Melanocyte of skin (primary cell): ENCODE measurements around a stretch of chr4.

GRCh38 chr4:139457300-139457868, 3.5 kb downstream of the RAB33B start:
- CAGE, long polyA plus RNA, 2 experiments = no peak in any of the 2 experiments

DNA sequence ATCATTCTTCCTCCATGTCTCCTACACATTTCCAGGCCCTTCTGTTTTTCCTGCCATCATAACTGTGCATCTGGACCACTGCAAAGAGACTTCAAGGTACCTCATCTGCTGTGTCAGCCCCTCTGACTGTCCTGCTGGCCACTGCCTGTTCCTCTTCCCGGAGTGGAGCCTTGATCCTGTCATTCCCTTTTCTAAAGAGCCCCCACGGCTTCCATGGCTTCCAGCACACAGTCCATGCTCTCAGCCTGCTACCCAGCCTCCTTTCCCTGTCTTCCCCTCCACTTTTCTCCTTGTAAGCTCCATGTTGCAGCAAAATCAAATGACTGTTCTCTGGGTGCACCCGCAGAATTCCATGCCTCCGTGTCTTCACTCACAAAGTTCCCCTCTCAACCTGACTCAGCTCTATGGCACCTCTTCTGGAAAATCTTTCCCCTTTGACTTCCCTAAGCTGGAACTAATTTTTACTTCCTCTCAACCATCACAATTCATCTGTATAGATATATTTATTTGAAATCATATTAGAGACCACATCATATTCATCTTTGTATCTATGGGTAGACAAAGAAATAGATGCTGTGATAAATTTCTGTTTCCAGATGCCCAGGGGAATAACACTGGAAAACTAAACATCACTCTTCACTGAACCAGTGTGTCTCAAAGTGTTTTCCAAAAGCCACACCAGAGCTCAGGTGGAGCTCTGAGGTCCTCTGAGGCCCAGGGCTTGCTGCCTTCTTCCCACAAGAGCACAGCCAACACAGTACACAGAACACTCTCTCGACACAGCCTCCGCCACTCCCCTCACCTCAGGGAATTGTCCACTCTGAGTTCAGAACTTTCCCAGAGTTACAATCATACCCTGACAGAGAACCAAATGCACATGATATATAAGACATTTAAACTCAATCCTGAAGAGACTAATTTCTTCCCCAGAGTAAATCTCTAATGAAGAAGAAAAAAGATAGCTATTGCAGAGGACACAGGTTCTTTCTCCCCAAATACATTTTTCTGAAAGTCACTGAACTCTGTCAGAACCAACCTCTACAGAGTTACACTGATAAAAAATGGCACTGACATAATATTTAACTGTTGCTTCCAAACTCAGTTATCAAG, 3.3 kb downstream of the SETD7 start:
- CAGE, long polyA plus RNA, 2 experiments = no peak in any of the 2 experiments

DNA sequence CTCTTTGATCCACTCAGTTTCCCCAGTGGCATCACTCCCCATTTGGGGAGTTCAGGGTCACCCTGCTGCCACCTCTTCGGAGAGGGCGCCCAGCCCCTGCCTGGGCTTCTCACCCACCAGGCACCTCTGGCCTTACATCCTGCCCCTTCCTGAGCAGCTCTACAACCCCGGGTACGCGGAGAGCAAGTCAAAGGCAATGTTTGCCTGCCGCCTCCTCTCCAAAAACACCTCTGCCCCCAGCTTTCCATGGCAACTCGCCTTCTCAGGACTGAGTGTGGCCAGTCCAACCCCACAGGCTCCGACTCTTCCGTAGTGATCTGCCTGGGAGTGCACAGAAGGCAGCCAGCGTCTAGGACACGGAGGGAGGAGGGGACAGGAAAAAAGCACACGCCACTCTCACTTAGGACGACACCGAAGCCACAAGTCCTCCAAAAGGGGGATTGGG, 51.8 kb downstream of the MGST2 start:
- CAGE, long polyA plus RNA, 2 experiments = no peak in any of the 2 experiments

DNA sequence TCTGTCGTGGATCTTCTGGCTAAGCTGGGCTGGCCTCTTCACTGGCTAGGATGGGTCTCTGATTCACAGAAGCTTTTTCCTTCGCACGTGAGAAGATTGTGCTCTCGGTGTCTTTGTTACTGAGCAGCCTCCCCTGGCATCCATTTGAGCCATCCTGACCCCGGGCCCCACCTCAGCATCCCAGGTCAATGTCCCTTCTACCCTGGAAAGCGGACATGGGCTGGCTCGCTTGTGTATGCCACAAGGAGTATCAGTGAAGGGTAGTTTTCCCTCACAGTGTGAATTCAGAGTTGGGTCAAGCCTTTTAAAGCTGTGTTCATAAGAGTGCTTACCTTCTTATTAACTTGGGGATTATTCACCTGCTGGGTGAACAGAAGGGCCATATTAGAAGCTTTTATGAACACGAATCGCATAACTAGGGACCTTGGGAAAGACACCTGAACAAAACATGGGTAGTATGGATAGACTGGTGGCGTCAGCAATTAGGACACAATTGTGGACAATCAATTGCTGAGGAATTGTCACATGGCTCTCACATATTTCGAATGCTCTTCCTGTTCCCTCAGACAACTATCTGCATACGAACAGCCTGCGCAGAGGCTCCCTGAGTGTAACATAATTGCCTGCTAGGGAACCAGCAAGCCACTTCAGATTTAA, 160.6 kb downstream of the MGST2 start:
- CAGE, long polyA plus RNA, 2 experiments = no peak in any of the 2 experiments

GRCh38 chr4:139857099-139857430, 191.4 kb downstream of the MGST2 start:
- CAGE, long polyA plus RNA, 2 experiments = no peak in any of the 2 experiments

DNA sequence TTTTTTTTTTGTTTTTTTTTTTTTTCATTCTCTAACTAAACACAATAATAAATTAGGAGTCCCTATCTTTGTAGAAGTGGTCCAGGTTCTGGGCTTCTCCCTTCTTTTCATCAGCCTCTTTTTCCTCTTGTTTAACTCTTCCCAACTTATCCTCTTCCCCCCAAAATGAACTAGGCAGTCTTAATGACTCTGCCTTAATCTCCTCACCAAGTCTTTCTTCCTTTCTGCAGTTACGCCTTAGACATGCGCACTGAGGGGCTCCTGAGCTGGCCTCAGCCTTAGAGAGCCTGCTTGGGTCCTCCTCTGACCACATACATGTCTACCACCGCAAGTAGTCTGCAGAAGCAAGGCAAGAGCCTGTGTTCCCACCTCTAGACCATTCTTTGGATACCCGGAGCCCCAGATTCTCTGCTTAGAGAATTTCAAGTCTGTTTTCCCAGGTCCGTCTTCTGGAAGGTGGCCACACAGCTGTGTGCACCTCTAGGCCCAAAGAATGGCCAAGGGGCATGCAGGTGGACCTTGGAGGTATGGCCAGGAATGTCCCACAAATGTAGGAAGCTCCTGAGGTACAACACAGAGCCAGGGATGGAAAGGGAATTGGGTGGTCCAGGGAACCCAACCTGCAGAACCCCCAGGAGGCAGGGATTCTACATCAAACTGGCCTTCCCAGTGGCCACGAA, 200.0 kb downstream of the MGST2 start:
- CAGE, long polyA plus RNA, 2 experiments = no peak in any of the 2 experiments

DNA sequence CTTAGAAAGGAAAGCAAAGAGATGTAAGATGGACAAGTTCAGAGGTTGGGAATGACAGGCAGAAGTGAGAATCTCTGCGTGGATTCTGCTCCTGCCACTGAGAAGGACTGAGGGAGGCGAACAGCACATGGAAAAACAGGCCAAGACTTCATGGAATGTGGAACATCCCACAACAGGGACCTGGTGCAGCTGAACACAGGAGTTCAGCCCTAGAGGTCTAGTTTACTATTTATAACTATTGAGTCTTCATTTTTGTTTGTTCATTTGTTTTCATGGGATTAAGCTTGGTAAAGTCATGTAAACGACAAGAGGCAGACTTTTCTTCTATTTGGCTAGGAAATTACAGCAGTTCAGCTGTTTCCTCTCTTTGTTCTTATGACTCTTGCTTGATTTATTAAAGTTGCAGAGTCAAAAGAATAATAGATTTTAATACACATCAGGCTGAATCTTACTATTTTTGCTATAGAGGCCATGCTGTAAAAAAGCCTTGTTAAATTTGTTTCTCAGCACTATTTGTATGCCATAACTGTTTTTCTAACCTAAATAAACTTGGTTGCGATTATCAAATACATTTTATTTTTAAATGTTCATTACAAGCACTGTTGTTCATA, 234.4 kb downstream of the MAML3 start:
- CAGE, long polyA plus RNA, 2 experiments = no peak in any of the 2 experiments

DNA sequence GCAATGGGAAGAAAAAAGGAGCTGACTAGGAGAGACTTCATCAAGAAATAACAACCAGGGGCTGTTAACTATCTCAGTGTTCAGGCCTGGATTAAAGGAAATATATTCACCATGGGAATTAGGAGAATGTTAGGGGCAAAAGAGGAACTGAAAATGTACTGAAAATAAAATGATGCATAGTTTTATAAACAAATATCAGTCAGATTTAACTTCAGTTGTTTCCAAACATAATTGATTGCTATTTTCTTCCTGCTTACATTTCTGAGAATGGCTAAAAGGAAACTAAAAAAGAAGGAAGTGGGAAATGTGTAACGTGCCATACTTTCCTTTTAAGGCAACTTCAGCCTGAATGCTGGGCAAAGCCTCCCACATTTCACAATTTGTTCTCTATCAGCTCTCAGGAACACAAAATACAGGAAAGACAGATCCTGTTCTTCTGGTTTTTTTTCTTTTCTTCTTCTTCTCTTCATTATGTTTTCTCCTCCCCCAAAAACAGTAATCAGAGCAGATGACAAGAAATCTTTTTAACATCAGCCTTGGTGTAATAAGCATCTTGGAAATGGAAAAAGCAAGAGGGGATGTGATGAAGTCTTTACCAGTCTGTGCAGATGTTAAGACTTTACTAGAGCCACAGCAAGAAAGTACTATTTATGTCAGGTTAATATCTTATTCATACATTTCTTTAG, 178.0 kb downstream of the MAML3 start:
- CAGE, long polyA plus RNA, 2 experiments = no peak in any of the 2 experiments

DNA sequence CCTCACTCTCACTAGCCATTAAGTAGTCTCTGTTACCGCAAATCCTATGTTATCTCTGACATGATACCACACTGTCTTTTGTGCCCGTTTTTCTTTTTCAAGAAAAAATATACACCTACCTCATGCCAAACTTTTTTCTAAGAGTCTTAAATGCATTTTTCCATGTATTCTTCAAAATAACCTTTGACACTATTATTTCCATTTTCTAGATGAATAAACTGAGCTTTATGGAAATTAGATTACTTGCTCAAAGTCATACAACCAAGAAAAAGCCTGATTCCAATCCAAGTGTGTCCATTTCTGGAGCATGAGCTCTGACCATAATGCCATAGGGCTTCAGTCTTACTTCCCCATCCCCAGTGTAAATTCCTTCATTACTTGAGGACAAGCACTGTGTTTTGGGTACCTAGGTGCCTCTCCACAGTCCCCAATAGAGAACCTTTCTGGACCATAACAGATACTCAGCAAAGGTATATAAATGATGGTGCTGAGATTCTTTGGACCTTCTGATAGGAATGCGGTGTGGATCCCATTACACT, 140.5 kb downstream of the MAML3 start:
- CAGE, long polyA plus RNA, 2 experiments = no peak in any of the 2 experiments

DNA sequence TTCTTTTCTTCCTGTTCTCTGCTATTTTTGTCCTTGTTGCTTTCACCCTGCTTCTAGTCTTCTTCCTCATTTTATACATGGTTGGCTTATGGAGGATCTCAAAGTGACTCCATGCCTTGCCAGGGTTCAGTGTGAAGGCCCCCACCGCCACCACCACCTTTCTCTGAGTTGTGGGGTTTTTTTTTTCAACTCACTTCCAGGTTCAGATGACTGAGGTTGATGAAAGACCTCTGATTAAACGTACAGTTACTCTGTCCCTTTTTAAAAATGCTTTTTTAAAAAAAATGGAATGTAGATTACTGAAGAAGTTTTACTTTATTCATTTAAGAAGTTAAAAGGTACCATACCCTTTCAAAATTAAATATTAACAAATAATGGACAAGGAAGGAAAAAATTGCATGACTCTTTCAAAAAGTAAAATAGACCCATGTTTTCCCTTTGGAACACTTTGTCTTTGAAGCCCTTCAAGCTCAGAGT, 96.2 kb downstream of the MAML3 start:
- CAGE, long polyA plus RNA, 2 experiments = no peak in any of the 2 experiments

GRCh38 chr4:140082205-140082768, 71.7 kb downstream of the MAML3 start:
- CAGE, long polyA plus RNA, 2 experiments = no peak in any of the 2 experiments

GRCh38 chr4:140621905-140623097, 53.5 kb upstream of the UCP1 start:
- CAGE, long polyA plus RNA, 2 experiments = start-site peak on the minus strand in 1 of 2 experiments, at chr4:140622156-140622163 at its widest, 14 to 319 reads per replicate

DNA sequence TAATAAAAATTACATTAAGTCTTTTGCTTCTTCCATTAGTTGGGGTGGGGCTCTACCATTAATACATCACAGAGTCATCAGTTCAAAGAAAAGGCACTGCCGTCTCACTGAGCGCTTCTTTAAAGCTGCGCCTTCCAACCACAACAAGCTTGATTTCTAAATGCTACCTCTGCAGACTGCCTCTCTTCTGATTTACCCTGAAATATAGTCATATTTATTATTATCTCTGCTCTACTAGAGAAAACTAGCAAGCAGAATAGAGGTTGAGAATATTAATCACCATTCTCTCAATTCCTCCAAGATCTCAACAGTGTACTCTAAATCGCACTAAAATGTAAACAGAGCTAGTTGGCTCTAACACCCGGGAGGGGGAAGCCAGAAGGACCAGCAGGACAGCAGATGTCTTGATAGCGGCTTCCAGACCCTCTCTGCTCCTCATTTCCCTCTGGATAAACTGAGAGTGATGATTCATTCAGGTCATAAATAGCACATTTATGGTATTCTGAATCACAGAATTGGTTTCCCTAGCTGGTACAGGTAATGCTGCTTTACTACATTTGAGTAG, 82.6 kb downstream of the TBC1D9 start:
- CAGE, long polyA plus RNA, 2 experiments = no peak in any of the 2 experiments

DNA sequence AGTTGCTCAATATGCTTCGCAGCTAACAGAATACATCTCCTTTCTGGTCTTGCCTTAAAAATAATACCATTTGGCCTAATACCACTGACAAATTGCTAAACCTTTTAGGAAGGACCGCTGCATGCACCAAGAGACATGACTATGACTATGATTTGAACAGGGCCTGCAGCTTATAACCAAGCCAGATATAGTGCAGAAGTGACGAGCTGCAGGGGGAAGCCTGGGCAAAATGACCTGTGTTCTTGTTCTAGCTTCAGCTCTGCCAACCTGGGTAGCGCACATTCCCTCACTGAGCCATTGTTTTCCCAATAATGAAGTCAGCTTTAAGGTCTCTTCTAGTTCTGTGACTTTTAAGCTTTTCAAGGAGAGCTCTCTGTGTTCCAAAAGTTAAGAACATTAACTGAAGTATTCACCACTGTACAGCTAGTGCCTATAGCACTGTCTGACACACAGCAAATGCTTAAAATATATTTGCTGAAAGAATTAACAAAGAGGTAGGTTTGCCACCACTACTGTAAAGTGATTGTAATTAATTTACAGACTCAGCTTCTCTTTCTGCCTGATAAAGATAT, 130.7 kb downstream of the RNF150 start:
- CAGE, long polyA plus RNA, 2 experiments = no peak in any of the 2 experiments

DNA sequence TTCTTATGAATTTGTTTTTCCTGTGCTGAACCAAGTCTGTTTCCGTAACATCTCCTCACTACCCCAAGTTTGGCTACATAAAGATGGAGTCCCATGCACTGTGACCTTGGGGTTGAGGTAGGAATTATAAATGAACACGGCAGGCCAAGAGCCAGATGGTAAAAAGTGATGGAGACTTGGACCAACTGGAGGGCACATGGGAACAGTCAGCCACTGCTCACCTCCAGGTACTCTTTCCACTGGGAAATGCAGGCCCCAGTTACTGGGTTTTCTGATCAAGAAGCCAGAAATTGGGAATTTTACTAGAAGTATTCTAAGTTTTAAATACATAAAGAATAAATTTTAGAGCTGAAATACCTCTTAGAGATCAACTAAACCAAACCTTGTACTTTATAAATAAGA, 6.8 kb downstream of the RNF150 start:
- CAGE, long polyA plus RNA, 2 experiments = no peak in any of the 2 experiments

- CAGE, long polyA plus RNA, 2 experiments = no peak in any of the 2 experiments
Measured at GRCh38 chr4:141132065-141133048, 912 bp downstream of the RNF150 start.

DNA sequence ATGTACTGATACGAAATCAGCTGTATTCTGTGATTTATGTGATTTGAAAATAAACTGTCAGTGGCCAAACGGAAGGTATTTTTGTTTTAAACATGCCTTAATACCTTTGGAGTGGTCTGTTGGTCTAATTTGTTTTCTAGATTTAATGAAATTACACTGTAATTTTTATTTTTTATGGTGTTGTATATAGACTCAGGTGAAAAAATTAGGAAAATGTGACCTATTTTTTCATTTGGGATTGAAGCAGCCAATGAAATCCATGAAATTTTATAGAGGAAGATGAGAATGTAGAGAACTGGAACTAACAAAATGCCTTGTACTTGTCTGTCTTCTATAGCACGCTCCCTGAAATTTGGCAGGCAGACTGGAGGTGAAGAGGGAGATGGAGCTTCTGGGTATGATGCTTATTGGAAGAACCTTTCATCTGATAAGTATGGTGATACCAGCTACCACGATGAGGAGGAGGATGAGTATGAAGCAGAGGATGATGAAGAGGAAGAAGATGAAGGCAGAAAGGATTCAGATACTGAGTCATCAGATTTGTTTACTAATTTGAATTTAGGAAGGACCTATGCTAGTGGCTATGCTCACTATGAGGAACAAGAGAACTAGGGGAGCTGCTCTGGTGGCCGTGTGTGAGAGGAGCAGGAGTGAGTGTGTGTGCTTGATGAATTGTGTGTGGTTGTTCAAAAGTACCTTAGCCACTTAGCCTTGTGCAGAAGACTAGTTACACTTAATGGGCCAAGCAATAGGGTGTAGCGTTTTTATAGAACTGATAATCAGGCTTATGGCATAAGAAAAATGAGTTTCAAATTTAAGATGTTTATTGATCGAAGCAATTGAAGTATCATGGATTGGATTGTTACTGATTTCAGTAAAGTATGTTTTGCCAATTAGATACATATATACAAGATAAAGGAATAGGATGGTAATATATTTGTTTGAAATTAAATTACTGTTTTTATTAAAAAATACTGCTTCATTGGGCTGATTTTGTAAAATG, 13.0 kb downstream of the ZNF330 start:
- CAGE, long polyA plus RNA, 2 experiments = no peak in any of the 2 experiments

DNA sequence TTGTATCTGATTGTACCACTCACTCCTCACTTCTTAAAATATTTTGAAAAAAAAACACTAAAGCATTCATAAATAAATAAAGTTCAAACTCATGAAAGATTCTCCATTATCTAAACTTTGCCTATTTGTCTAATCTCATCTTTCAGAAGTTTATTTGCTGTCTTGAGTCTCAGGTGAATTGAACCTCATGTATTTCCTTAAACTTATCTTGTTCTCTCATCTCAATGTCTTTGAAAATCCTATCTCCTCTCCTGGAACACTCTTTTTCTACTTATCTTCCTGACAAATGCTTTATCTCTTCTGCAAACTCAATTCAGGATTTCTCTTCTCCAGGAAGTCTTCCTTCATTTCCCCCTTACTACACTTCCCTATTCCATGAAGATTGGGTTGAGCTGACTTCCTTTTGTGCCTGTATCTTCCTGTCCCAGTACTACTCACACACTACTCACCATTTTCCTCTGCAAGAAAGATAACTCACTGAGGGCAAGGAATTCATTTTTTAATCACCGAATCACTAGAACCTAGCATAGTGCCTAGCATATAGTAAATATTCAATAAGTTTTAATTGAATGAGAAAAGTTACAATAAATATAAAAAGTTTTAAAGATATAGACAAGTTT, 489.0 kb downstream of the IL15 start:
- CAGE, long polyA plus RNA, 2 experiments = no peak in any of the 2 experiments

- CAGE, long polyA plus RNA, 2 experiments = no peak in any of the 2 experiments
Measured at GRCh38 chr4:142402825-142403256, 443.3 kb downstream of the INPP4B start.

- CAGE, long polyA plus RNA, 2 experiments = no peak in any of the 2 experiments
Measured at GRCh38 chr4:142817245-142817796, 28.8 kb downstream of the INPP4B start.